Measurements from ENCODE around the gene ZNF619.

DNA sequence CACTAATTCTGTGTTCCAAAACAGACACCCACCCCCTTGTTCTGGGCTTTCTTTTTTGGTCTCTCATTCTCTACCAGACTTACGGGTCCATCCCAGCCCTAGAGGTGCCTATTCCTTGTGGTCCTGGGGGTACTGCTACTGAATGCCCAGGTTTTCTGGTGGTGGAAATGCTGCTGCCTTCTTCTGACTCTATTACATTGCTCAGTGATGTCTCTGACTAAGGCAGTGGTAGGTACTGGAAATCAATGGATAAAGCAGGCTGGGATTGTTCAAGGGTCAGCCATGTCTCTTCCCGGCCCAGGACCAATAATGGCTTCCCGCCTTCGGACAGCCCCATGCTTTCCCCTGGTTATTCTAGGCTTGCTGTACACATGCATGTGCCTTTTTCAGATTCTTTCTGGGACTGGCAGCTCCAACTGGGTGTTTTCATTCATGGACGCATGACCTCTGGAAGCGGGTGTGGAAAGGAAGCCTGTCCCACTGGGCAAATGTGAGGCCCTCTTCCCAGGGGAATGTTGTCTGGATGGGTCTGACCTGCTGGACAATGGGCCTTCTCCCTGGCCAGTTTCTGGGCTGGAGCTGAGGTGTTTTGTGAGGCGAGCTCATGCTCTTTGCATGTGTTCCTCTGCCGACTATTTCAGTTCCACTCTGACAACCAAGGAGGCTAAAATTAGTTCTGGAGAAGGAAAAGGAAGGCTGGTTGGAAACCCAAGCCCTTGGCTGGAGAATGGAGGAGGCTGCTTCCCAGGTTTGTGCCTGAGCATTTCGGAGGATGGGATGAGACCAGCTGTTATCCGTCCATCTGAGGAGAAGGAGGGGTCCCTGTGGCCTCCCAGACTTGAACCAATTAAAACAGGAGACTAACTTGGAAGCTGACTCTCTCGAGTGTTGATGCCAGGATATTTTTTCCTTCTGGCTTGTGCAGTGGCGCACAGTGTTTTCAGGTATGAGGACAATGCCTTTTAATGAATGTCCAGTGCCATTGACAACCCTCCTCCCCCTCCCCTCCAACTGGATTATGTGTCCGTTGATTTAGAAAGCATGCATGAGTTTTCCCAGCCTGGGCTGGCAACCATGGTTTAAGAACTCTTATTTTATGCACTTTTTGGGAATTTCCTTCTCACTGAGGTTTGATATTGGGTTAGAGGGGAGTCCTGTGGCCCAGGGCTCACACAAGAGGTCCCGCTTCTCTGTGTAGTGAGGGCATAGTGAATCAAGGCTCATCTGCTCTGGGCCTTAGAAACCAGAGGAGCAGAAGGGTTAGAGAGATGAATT lies 7.0 kb downstream of the ACVR2B start:
- RRBS = no CpG with 5 or more reads among the region's 14 CpGs

- RRBS = no CpG with 5 or more reads among the region's 12 CpGs
Observed at GRCh38 chr3:39100247-39100912, 7.0 kb downstream of the GORASP1 start.

- RRBS = no CpG with 5 or more reads among the region's 3 CpGs
Observed at GRCh38 chr3:39108293-39108894, 914 bp downstream of the TTC21A start.

- RRBS = no CpG with 5 or more reads among the region's 7 CpGs
Observed at GRCh38 chr3:39125633-39126267, 18.3 kb downstream of the TTC21A start.

- RRBS = no CpG with 5 or more reads among the region's 4 CpGs
Observed at GRCh38 chr3:39151303-39151809, 2.0 kb downstream of the CSRNP1 start.

- RRBS = no CpG with 5 or more reads among the region's 6 CpGs
Observed at GRCh38 chr3:39237108-39237378, 42.8 kb downstream of the CX3CR1 start.

DNA sequence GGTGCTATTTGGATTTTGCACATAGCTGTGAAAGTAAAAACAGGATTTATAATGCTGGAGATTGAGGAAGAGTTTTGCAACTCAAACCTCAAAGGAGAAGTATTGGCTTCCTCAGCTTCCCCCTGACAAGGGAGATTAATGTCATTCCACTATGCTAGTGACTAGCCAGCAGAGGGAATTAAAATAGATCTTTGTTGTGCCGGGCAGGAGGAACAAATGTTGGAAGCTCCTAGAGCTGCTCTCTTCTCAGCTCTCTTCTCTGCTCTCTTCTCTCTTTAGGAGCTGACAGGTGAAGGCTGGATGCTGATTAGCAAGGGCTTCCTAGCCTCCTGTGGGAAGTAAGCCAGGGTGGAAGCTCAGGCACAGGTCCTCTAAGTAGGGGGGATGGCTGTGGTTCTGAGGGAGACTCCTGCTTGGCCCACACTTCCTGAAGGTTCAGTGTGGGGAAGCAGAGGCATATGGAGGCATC lies 29.6 kb downstream of the CX3CR1 start:
- RRBS = no CpG with 5 or more reads among the region's 1 CpG

DNA sequence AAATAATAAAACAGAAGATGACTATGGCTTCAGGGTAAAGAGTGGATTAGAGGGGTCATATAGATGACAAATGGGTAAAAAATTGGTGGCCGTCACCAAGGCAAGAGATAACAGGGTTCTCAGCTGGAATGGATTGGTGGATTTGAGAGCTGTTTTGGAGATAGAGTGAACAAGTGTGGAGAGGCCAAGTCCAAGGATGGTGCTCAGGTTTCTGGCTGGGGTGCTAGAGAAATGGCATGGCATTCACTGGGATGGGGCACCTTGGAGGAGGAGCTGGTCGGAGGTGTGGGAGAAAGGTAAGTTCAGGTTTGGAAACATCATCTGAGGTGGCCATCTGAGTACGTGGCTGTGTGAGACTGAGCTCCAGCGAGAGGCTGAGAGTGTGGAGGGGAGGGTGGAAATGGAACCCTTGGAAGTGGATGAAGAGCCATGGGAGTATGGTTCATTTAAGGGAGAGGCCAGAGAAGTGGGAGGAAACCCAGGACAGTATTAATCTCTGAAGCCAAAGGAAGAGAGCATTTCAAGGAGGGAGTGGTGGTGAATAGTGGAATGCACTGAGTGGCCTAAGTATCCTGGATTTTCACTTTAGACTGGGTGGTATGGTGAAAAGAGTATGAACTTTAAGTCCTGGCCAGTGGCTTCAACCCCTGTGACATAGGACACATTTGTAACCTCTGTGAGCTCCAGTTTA lies 3.6 kb downstream of the SLC25A38 start:
- RRBS = no CpG with 5 or more reads among the region's 4 CpGs

GRCh38 chr3:39412362-39413521 lies 6.2 kb downstream of the RPSA start:
- RRBS = no CpG with 5 or more reads among the region's 12 CpGs

DNA sequence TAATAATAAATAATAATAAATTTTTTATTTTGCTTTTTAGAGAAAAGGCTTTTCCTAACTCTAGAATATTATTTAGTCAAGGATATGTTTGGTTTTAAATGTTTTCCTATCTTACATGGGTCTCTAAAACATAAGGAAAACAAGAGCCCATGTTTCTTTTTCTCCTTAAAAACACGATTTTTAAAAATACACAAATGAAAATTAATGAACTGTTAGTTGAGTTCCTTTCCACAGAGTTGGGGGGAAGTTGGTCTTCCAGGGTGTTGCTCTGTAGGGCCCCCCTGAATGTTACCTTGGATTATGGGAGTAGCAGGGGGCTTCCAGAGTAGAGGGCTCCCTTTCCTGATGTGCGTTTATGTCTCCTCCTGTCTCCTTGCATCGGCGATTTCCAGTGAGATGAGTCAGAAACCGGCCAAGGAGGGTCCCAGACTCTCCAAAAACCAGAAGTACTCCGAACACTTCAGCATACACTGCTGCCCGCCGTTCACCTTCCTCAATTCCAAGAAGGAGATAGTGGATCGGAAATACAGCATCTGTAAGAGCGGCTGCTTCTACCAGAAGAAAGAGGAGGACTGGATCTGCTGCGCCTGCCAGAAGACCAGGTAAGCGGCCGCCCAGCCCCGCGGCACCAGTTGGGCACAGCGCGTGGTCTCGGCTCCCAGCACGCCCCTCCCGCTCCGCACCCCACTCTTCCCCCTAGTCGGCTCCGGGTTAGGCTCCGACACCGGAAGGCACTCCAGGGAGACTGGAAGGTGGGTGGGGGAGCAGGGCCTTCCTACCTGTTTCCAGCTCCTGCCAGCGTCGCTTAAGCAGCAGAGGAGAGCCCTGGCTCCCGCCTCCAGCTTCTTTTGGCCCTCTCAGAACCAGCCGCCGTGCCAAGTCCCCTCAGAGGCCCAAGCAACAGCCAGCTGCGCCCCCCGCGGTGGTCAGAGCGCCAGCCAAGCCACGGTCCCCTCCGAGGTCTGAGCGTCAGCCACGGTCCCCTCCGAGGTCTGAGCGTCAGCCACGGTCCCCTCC lies 34.5 kb downstream of the MOBP start:
- RRBS = no CpG with 5 or more reads among the region's 41 CpGs

DNA sequence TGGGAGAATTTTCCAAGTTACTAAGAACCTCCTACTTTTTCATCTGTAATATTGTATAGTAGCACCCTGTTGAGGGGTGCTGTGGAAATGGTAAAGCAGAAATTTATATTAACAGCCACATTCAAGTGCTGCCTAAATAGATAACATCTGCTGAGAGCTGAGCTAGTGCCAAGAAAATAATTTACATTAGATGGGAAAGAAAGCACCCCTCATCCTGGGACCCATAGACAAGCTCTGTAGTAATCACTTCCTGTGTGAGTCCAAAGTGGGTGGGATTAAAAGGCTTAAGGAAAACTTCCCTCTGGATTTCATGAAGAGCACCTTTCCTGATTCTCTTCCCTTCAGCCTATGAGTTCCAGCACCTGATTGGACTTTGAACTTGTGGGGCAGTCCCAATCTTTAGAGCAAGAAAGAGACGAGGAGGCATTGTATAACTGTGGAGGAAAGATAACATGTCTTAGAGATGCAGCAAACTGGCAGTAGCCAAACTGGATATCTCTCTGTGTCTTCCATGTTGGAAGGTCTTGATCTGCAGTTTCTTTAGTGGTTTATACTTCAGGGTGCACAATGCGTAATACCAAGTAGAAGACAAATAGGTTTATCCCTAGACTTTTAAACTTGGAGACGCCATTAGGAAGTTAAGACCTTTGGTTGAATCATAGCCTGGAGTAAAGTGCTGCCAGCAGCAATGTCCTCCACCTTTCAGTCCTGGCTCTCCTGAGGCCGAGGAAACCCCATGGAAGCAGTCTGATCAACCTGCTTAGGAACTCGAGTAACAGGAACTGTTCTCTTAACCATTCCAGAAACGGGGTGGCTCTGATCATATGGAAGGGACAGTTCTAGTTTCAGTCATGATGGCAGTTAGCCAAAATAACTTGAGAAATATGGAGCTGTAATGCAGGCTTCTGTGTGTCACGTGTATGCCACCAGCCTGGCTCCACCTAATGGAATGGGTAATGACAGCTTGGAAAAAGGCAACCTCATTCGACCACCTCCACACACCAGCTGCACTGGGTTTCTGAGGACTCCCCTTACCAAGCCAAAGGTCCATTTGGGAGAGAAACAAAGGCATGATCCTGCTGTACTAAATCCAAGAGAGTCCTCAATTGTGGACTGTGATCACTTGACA lies 4.6 kb downstream of the EIF1B start:
- RRBS = no CpG with 5 or more reads among the region's 8 CpGs

DNA sequence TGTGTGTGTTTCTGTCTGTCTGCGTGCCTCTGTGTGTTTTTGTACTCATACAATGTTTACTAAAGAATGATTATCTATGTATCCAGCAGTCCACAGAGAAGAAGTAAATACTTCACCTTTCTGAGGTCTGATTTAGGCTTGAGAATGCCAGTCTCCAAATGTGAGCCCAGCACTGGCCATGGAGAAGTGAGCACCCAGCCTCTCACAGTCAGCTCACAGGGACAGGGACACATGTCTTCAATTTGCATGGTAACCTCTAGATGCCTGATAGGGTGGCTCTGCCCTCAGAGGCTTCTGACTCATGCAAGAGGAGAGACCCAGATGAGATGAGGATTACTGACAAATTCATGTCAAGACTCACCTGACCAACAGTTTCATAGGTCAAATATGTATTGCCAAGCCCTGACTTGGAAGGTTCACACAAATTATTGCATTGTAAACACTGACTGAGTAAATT lies 31.0 kb downstream of the ENTPD3 start:
- RRBS = no CpG with 5 or more reads among the region's 1 CpG

DNA sequence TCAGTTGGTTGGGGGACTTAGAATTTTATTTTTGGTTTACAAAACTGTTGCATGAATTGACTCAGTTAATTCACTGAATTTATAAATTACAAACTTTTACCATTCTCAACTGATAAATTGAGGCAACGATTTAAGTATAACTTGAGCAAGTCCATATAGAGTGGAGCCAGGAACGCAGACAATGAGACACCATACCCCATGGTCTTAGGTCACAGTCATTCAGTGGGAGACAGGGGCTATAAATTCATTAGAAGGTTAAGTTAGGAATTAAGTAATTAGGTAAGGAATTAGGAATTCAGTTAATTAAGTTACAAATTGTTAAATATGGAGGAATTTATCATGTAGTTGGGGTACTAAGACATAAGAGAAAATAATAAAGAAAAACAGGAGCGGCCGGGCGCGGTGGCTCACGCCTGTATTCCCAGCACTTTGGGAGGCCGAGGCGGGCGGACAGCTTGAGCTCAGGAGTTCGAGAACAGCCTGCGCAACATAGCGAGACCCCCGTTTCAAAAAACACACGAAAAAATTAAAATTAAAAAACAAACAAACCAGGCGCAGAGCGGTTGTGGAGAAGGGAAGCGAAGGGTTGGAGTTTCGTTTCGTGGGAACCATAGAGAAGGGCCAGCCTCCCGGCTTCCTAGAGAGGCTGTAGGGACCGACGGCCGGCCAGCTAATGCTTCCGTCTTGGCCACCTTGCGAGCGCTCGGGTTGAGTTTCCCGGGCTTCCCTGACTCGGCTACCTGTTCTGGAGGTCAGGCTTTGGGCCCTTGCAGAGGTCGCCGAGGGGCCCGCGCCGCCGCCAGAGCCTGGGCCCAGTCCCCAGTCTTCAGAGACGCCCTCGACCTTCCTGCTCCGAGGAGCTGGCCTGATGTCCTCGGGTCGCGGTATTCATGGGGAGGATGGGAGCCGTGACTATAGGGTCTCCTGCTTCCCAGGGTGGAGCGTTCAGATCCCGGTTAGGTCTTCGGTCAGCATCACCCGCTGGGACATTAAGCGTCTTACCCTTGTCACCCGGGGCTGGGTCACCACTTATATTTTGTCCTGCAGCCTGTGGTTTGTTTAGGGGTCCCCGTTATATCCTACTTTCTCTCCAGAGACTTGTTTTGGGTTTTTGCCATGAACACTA lies at the start of gene ZNF619:
Gene ZNF619, plus strand, starts transcription at position 649 of the 1,126 bp plus-strand sequence.
- RRBS = 2% methylated on average over 11 of the region's 50 CpGs

DNA sequence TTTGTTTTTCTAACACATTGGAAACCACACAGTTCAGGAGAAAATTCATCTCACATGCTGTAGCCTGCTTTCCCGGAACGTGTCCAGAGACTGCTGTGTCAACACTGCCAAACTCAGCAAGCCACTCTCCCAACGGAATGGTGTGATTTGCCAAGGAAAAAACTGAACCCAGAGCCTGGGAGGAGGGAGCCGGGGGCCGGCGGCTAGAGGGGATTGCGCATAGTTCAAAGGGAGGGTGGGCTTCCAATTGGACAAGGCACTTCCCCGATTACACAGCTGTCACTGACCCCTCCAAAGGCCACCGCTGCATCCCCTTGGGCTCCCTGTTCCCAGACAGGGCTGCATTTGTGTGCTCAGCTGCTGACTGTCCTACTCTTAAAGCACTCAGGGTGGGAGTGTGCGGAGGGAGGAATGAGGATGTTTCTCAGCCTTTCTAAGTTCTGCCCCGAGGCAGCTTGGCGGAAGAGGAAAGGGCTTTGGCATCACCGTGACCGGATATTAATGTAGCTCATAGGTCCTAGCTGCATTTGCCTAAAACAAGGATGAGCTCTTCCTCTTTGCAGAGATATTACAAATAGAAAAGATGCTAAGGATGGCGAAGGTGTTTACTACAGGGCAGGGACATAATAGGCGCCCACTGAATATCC lies 256.3 kb downstream of the ZNF621 start:
- RRBS = 76% methylated on average over 2 of the region's 16 CpGs

DNA sequence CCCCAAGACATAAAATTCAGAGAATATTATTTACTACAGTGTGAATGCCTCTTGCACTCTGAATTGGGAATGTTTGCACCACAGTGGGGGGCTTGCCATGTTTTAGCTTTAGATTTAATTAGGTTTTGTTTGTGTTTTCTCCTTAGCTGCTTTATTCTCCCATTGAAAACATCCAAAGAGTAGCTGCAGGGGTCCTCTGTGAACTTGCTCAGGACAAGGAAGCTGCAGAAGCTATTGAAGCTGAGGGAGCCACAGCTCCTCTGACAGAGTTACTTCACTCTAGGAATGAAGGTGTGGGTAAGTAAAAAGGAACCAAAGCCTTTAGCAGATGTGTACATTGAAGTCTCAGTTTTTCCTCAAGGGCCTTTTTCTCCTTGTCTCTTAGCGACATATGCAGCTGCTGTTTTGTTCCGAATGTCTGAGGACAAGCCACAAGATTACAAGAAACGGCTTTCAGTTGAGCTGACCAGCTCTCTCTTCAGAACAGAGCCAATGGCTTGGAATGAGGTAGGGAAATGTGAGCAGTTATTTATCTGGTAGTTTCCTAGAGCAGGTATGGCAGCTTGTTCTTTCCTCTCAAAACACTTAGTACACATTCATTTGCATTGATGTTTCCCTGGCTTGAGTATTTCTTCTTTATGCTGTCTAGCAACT lies 37.0 kb downstream of the CTNNB1 start:
- RRBS = no CpG with 5 or more reads among the region's 3 CpGs

- RRBS = no CpG with 5 or more reads among the region's 3 CpGs
Observed at GRCh38 chr3:41237958-41238423, 38.7 kb downstream of the CTNNB1 start.

- RRBS = no CpG with 5 or more reads among the region's 13 CpGs
Observed at GRCh38 chr3:42035350-42036402, 55.5 kb upstream of the TRAK1 start.

GRCh38 chr3:42043560-42043964 lies 47.6 kb upstream of the TRAK1 start:
- RRBS = no CpG with 5 or more reads among the region's 6 CpGs

GRCh38 chr3:42098652-42099196 lies 7.6 kb downstream of the TRAK1 start:
- RRBS = no CpG with 5 or more reads among the region's 9 CpGs

GRCh38 chr3:42188338-42188647 lies 77.7 kb downstream of the CCK start:
- RRBS = no CpG with 5 or more reads among the region's 1 CpG

Measured in BE2C (cell line).